Right atrium auricular region (tissue), 2 donors: Measurements from ENCODE around the genes FANCE and TULP1.

DNA sequence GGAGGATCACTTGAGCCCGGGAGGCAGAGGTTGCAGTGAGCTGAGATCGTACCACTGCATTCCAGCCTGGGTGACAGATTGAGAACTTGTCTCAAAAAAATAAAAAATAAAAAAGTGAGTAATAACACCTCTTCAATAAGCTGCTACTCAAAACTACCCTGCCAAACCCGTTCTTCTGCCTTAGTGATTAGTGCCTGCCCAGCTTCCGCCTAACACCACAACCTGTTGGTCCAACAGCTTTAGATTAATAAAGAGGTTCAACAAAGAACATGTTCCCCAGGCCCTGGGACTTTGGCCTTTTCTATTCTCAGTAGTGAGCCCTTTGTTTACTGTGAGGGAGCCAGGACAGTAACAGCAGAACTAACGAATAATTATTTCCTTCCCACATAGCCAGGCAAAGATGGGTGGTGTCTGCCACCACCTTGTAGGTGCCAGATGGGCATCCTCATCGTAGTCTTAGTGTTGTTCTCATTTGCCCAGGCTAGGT, 11.5 kb upstream of the SNRPC start:
- PRO-cap, result no peak
- RAMPAGE, long total RNA, 2 experiments, result no peak in any of the 2 experiments

- PRO-cap, result no peak
- RAMPAGE, long total RNA, 2 experiments, result no peak in any of the 2 experiments
These were observed 462 bp upstream of the ANKS1A start for GRCh38 chr6:34888714-34888871.

DNA sequence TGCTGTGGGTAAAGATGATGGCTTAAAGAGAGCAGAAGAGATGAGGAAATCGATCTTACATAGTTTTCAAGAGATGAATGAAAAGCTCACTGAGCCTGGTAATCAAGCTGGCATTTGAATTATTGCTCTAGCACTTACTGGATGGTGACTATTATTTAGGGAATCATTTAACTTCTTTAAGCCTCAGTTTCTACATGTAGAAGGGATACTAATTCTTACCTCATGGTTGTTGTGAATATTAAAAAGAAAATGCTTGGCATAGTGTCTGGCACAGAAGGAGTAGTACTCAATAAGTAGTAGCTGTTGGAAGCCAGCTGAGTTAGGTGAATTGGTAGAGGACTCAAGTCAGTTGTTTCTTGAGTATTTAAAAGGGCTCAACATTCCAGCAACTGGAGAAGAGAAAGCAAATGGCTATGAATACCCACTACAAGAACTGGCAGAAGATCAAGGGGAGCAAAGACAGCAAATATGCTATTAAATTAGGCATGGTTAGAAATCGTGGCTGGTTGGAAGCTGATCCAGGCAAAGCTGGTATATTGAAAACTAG, 121.9 kb downstream of the ANKS1A start:
- PRO-cap, result no peak
- RAMPAGE, long total RNA, 2 experiments, result no peak in any of the 2 experiments

DNA sequence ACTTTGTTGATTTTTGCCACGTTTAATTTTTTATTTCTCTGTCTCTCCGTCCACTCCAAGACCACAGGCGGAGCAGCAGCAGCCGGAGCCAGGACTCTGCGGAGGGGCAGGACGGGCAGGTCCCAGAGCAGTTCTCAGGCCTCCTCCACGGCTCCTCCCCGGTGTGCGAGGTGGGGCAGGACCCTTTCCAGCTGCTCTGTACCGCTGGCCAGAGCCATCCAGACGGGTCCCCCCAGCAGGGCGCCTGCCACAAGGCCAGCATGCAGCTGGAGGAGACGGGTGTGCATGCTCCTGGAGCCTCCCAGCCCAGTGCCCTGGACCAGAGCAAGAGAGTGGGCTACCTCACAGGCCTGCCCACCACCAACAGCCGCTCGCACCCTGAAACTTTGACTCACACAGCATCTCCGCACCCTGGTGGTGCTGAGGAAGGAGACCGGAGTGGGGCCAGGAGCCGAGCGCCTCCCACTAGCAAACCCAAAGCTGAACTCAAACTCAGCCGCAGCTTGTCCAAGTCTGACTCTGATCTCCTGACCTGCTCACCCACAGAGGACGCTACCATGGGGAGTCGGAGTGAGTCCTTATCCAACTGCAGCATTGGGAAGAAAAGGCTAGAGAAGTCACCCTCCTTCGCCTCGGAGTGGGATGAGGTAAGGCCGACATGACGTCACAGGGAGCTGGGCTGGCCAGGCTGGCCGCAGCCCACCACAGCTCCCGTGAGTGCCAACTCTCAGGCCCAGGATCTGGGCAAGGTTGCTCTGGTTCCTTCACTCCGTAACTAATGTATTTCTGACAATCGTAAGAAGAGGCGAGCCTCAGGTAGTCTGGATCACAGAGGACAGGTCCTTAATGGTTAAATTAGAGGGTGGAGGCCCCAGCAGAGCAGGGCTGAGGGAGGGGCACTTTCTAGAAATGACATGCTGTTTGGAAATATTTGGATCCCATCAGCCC, 123.5 kb downstream of the TCP11 start:
- PRO-cap, result bidirectional peak, plus-strand start at position 211 of the sequence, minus-strand start at position 98 of the sequence; unidirectional peak, plus-strand start at position 211 of the sequence; bidirectional peak, plus-strand start at position 730 of the sequence, minus-strand start at position 596 of the sequence
- RAMPAGE, long total RNA, 2 experiments, result no peak in any of the 2 experiments

GRCh38 chr6:35037514-35037812, 103.7 kb downstream of the TCP11 start:
- PRO-cap, result no peak
- RAMPAGE, long total RNA, 2 experiments, result no peak in any of the 2 experiments

DNA sequence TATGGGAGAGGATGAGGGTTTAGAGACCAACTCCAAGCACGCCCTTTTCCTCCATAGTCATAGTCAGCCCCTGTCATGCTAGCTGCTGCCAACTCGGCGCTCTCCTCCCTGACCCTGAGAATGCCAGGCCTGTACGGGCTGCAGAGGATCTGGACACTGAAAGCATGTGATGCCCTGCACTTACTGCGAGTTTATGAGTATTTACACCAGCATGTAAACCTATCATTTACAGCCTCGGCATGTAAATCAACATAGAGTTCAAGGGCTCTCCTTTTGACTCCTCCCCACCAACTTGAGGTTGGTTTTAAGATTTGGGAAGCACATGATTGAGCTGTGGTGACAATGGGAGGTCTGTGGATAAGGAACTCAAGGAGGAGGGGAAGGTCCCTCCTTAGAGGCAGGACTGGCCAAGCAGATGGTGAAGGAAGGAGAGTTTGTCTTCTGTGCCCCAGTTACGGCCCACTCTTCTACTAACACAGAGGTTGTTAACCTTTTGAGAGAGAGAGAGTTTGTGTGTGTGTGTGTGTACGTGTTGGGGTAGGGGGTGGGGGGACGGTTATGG, 11.5 kb upstream of the SCUBE3 start:
- PRO-cap, result no peak
- RAMPAGE, long total RNA, 2 experiments, result no peak in any of the 2 experiments

DNA sequence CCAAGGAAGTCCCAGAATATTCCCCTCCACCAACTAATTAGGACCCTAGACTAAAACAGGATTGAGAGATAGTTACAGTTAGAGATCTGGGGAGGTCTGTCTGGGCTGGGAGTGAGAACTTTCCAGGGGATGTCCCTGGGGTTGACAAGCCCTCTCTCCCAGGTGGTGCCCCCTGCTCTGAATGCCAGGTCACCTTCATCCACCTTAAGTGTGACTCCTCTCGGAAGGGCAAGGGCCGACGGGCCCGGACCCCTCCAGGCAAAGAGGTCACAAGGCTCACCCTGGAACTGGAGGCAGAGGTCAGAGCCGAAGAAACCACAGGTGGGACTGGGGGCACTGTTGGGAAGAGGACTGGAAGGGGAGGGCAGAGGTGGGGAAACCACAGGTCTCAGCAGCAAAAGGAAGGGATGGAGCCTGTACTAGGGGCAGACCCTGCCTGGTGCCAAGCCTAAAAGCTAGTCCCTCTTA, 17.0 kb upstream of the ZNF76 start:
- PRO-cap, result no peak
- RAMPAGE, long total RNA, 2 experiments, result no peak in any of the 2 experiments

GRCh38 chr6:35302348-35303241, 5.0 kb downstream of the DEF6 start:
- PRO-cap, result bidirectional peak, plus-strand start at chr6:35303096, minus-strand start at chr6:35302962
- RAMPAGE, long total RNA, 2 experiments, result no peak in any of the 2 experiments

DNA sequence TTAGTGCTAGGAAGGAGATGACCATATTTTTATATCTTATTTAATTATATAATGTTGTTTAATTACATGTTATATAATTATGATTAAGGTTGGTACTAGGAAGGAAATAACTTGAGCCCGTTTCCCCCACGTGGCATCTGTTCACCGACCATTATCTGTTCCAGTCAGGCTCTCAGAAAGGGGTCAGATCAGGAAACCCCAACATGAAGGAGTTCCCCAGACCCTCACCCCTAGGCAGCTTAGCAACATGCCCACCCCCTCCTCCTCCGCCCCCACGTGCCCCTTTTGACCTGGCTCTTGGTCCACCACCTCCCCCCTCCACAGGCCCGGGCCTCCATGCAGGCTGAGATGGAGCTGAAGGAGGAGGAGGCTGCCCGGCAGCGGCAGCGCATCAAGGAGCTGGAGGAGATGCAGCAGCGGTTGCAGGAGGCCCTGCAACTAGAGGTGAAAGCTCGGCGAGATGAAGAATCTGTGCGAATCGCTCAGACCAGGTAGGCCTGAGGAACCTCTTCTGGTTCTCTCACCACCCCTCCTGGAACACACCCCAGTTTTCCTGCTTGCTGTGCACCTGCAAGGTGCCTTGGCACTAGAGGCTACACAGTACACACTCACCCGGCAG, 21.7 kb downstream of the DEF6 start:
- PRO-cap, result no peak
- RAMPAGE, long total RNA, 2 experiments, result no peak in any of the 2 experiments

DNA sequence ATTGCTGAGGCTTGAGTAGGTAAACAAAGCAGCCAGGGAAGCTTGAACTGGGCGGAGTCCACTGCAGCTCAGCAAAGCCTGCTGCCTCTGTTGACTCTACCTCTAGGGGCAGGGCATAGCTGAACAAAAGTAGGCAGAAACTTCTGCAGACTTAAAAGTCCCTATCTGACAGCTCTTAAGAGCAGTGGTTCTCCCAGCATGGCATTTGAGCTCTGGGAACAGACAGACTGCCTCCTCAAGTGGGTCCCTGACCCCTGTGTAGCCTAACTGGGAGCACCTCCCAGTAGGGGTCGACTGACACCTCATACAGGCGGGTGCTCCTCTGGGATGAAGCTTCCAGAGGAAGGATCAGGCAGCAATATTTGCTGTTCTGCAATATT, 10.0 kb upstream of the PPARD start:
- PRO-cap, result no peak
- RAMPAGE, long total RNA, 2 experiments, result no peak in any of the 2 experiments

GRCh38 chr6:35358451-35358747, 16.0 kb downstream of the PPARD start:
- PRO-cap, result no peak
- RAMPAGE, long total RNA, 2 experiments, result no peak in any of the 2 experiments

GRCh38 chr6:35371765-35372034, 29.3 kb downstream of the PPARD start:
- PRO-cap, result no peak
- RAMPAGE, long total RNA, 2 experiments, result no peak in any of the 2 experiments

GRCh38 chr6:35402534-35402986, 49.6 kb upstream of the FANCE start:
- PRO-cap, result no peak
- RAMPAGE, long total RNA, 2 experiments, result no peak in any of the 2 experiments

GRCh38 chr6:35410803-35411199, 41.3 kb upstream of the FANCE start:
- PRO-cap, result no peak
- RAMPAGE, long total RNA, 2 experiments, result no peak in any of the 2 experiments

DNA sequence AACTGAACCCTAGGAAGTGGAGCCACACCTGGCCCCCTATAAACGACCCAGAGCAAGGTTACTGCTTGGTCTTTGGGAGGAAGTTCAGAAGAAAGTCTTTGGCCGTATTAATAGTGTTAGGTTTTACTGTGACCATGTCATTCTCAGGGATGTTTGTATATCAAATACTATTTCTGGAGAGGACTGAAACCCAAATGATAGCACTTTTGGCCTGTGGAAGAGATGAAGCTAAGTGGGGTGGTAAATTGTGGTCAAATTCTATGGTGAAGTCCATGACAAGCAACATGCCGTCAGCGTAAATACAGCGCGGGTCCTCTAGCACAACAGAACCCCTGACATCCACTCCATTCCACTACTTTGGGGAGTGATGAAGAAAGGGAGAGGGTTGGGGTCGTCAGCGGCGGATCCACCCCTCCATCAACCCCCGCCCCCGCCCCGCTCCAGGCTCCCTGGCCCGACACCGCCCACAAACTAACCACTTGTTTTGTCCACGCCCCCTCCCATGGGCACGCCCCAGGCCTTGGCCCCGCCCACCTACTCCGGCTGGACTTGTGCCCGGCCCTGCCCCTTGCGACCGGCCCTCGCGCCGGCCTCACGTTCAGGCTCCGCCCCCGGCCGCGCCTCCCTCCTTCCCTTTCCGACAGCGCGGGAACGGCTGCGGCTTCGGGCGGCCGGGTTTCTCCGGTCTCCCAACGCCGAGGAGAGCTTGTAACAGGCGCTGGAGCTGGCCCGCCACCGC, at the start of gene FANCE:
Gene FANCE (plus strand): TSS at position 628 of the 739 bp plus-strand sequence.
- PRO-cap, result bidirectional peak, plus-strand start at position 663 of the sequence, minus-strand start at position 473 of the sequence
- RAMPAGE, long total RNA, 2 experiments, result no peak in any of the 2 experiments

- PRO-cap, result no peak
- RAMPAGE, long total RNA, 2 experiments, result no peak in any of the 2 experiments
These were observed 12.8 kb downstream of the TEAD3 start for GRCh38 chr6:35484047-35484482.

DNA sequence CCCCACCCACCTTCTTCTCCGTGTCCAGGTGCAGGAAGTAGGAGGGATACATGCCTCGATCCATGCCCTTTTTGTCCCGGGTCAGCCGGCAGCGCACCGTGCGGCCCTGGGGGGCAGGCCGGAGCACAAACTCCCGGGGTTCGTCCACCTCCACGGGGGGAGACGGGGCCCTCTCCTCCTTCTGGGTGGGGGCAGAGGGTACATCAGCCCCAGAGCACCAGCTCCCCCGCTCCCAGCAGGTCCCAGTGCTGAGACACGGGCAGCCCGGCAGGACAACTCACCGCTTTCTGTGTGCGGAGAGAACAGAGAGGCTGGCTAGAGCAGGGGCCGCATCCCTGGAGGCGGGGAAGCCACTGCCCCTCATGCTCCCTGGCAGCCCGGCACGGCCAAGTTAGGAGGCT, 6.7 kb downstream of the TULP1 start:
- PRO-cap, result no peak
- RAMPAGE, long total RNA, 2 experiments, result no peak in any of the 2 experiments

DNA sequence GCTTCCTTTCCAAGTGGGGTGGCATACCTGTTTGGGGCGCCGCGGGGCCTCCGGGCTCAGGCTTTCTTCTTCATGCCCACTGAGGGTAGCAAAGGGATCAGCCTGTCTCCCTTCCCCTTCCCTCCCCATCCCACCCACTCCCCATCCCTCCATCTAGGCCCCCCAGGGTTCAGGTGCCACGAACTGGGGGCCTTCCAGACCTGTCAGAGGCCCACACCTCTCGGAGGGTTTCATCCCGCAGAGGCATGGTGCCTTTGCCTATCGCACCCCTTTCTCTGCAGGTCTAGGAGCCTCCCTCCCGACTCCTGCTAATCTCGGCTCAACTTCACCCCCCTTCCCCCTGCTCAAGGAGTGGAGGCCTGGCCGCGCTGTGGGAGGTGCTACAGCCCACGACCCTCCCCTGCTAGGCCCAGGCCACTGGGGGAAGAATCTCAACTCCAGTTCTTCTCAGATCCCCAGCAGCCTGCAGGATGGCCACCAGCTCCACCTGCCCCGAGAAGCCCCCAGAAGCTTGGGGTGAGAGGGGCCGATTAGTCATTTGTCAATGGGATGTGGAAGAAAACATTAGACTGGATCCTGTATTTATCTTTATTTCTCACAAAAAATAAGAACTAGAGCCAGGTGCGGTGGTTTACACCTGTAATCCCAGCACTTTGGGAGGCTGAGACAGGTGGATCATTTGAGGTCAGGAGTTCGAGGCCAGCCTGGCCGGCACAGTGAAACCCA, at the start of gene TULP1:
Gene TULP1 (minus strand): TSS at position 285 of the 726 bp plus-strand sequence.
- PRO-cap, result no peak
- RAMPAGE, long total RNA, 2 experiments, result no peak in any of the 2 experiments

- PRO-cap, result no peak
- RAMPAGE, long total RNA, 2 experiments, result no peak in any of the 2 experiments
These were observed 78.4 kb upstream of the TULP1 start for GRCh38 chr6:35591039-35591549.

DNA sequence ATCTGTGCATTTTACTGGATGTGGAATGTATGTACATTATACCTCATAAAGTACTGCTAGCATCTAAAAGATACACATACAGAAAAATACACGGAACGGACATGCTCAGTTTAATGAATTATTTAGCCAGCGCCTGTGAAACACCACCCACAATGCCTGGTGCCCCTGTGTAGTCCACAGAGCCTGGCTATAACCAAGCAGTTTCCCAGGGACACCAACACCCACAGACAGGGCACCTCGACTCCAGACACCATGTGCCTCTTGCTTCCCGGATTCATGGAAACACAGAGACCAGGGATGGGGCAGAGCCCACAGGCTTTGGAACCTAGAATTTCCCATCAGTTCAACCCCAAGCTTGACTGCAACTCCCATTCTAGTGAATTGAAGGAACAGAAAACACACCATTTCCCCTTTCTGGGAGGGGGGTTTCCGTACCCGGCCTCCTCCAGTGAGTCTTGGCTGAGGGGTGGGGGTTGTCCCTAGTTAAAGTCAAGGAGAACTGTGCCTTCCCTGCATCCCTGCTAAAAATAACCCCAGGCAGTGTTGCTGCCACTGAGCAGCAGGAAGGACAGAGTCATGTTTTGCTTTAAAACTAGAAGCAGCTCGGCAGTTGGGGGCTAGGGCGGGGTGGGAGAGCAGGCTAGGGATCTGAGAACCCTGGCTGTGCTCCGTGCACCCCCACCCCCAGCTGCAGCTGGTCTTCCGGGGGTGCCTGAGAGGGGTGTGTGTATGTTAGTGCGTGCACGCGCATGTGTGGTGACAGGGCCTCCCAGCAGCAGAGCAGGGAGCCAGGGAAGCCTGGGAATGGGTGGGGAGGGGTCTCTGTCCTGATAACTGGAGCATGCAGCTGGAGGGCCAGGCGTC, 17.2 kb upstream of the ARMC12 start:
- PRO-cap, result bidirectional peak, plus-strand start at position 200 of the sequence, minus-strand start at position 191 of the sequence; bidirectional peak, plus-strand start at position 540 of the sequence, minus-strand start at position 375 of the sequence; bidirectional peak, plus-strand start at position 750 of the sequence, minus-strand start at position 696 of the sequence
- RAMPAGE, long total RNA, 2 experiments, result no peak in any of the 2 experiments